Foreskin keratinocyte (primary cell): ENCODE data around the genes MXD1, TIA1, ADD2 and NAGK.

- RAMPAGE, total RNA, result no peak
Observed at GRCh38 chr2:69914999-69915606, at the start of gene MXD1. MXD1 (plus strand) TSS chr2:69915109.

DNA sequence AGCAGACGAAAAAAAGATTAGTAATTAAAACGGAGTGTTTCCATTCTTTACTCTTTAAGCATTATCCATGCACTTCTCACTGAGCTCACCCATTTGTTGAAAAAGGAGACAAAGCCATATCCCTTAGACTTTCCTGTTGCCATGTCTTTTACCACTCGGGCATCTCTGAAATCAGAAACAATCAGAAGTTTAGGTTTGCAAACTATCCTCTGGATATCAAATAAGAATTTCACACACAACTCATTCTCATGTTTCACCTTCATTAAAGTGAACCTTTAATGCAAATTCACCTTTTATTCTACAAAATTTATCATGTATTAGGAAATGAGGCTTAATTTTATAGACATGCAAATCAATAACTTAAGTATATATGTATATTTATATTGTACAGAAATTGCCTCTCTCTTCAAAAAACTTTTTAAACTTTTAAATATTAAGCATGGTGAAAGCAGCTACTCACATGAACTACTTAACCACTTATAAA is 23.9 kb downstream of the TIA1 start:
- RAMPAGE, total RNA, result no peak

GRCh38 chr2:70247727-70248931 is at the start of gene TIA1:
TIA1 (minus strand) TSS chr2:70248628.
- RAMPAGE, total RNA, result no peak

GRCh38 chr2:70449735-70450555 is 103.7 kb downstream of the TGFA start:
- RAMPAGE, total RNA, result no peak

GRCh38 chr2:70481347-70482060 is 72.1 kb downstream of the TGFA start:
- RAMPAGE, total RNA, result no peak

DNA sequence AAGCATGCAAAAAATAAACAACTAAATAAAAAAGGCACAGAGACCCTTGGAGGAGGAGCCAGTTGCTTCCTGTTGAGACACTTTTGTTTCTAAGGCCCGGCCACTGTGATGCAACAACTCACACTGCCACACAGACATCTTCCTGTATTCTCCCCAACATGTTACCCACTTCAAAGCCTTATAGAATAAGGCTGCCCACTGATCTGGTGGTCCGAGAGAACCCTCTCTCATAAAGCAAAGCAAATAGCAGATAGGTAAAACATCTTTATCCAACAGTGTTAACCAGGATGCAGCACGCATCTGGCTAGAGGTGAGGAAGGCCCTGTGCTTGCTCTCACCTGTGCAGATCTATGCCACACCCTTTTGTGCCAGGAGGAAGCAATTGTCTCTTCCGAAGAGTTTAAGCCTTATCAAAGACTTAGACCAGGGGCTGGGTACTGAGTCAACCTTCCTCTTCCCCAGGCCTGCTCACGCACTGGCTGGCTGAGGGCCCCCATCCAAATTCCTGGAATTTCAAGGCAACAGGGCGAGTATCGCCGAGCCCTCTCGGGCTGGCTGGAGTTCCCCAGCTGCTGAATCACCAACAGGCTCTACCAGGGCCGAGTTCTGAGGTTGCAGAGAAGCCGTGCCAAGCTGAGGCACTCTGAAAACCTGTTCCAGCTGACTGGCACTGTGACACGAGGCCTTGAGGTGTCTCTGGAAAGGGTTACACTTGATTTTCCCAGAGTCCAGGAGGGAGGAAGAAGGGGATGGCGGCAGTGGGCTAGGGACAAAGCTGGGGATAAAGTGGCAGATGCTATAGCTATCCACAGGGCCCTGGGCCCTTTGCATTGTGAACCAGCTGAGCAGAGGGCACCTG is 29.4 kb downstream of the TGFA start:
- RAMPAGE, total RNA, result no peak

DNA sequence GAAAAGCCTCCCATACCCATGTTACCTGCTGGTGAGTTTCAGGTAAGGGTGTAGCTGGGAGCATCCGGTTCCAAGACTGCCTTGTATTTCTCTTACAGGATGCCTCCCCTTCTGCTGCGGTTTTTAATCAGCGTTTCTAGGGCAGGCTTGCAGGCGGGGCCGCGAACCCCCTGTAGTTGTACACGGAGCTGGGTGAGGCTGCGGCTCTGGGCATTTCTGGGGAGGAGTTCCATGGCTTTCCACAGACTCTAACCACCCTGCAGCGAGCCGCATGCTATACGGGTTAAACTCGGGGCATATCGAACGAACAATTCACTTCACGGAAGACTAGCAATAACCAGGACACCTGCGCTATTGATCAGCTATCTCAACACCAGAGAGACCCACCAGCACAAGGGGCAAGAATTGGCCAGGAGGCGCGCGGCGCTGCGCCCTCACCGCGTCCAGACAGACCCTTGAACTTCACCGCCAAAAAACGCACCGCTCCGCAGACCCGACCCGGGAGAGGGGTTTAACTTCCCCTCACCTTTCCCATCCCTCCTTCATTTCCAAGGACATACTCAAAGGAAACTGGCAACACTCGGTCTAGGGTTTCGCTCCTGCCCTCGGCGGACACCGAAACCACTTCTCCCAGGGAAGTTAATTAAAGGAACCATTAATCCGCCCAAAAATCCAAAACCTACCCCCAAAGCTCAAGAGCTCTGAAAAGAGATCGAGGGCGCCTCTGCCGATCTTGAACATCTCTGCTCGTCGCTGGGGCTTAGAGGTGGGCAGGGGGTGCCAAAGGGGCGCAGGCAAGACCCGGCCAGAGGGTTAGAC is 916 bp downstream of the TGFA start:
- RAMPAGE, total RNA, result no peak

GRCh38 chr2:70767330-70768350 is at the start of gene ADD2:
ADD2 (minus strand) TSS chr2:70768200.
- RAMPAGE, total RNA, result no peak

DNA sequence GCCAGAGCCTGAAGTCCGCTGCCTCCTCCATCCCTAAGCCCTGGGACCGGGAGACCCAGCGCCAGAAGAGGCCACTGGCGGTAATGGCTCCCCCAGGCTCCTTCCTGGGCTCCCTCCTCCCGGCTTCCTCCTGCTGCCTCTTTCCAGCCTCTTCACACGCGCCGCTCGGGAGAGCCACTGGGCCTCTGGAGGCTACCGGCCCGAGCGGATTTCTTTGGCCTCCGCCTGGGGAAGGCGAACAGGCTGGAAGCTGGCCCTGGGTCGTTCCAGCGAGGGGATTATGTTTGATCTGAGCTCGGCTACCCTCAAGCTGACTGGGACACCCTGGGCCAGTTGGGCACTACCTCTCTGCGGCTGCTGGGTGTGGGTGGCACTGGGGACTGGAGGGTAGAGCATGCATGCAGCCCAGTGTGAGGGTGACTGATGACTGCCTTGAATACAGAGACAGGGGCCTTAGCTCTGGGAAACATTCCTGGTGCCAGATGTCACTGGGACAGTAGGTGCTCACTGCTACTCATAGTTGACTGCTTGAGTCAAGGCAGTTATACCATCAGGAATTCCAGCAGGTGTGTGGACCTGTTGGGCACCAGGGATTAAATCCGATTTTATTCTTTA is 1.5 kb downstream of the VAX2 start:
- RAMPAGE, total RNA, result no peak

DNA sequence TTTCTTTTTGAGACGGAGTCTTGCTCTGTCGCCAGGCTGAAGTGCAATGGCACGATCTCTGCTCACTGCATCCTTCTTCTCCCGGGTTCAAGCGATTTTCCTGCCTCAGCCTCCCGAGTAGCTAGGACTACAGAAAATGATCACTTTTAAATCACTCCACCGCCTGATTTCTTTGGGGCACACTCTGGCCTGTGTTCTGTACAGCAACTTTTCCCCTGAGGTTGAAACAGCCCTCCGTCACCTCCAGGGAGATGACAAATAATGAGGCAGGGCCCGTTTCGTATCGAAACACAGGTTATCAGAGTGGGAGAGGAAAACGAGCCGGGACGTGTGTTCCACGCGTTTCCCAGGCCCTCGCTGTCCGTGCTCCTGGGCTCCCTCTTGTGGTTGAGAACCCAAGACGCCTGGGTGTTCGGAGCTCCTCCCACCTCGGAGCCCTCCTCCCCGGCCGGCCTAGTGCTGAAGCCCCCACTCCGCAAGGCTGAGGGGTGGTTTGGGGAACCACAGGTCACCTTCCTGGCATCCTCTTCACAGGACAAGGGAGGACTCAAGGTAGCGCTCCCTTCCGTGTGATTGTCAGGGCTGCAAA is 12.6 kb downstream of the ATP6V1B1 start:
- RAMPAGE, total RNA, result no peak

DNA sequence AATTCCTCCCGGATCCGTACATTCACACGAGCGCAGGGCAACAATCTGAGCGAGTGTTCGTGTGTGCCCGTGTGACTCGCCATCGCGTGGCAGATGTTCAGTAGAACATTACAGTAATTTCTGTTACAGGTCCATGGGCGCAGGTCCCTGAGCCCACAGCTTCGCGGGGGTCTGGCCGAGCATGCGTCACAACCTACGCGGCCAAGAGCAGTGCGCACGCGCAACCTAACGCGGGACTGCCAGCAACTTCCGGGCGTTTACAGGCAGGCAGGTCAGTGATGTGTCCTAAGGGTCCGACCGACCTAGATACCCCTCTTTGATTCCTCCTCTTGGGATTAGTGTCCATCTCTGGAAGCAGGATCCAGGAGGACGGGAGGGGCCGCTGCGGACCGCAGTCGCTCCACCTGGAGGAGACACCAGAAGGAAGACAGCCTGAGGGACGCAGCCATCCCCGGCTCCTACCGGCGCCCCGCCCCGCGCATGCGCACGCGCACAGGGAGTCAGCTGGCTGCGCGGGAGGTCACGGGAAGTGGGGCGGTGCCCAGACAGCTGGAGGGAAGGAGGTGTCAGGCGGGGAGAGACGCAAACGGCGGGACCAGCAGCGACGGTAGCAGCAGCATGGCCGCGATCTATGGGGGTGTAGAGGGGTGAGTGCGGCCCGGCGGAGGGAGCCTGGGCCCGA is at the start of gene NAGK:
Gene NAGK, plus strand, starts transcription at position 583 of the 682 bp plus-strand sequence.
- RAMPAGE, total RNA, result start-site peak on the plus strand centred at position 559 of the sequence, 68 bp wide, 207 and 315 reads in 2 replicates

- RAMPAGE, total RNA, result no peak
Observed at GRCh38 chr2:71138357-71138794, 7.9 kb downstream of the MPHOSPH10 start.

DNA sequence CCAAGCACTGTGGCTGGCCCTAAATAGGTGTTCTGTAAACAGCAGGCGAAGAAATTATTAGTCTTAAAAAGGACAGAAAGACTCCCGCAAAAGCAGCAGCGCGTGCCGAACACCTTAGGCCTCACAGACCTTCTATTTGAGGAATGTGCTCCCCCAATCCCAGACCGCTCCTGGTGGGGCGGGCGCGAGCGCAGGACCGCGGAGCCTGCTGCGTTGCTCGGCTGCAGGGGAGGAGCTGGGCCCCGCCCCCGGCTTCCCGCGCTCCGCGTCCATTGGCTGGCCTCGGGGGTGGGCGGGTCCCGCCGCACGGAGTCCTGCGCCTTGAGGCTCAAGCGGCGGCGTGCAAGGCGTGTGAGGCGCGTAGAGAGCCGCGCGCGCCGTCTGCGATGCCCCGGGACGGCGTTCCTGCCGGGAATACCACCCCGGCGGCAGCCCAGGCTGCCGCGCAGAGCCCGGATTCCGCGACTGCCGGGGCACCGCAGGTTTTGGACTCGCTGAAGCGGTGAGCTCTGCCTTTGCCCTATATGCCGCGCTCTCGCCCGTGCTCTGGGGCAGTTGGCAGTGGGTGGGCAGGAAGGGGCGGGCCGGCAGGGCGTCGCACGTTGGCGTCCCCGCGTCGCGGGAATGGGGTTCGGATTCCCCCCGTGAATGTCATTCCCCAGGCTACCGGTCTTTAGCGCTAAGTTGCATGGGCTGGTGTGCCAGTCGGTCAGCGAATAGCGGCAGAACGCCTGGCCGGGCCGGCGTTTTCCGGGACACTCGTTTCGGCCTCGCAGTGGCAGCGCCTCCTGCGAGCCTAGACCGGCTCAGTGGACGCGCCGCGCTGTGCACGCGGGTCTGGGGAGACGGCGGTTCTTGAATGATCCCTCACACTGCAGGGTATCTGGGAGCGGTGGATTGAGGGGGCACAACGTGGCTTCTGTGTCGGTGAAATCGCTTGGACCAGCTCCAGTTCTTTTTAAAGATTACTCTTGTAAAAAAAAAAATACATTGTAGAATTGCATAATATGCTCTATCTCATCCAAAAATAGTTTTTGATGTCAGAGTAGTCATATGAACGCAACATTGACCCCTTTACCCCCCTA is 49.7 kb upstream of the PAIP2B start:
- RAMPAGE, total RNA, result no peak

DNA sequence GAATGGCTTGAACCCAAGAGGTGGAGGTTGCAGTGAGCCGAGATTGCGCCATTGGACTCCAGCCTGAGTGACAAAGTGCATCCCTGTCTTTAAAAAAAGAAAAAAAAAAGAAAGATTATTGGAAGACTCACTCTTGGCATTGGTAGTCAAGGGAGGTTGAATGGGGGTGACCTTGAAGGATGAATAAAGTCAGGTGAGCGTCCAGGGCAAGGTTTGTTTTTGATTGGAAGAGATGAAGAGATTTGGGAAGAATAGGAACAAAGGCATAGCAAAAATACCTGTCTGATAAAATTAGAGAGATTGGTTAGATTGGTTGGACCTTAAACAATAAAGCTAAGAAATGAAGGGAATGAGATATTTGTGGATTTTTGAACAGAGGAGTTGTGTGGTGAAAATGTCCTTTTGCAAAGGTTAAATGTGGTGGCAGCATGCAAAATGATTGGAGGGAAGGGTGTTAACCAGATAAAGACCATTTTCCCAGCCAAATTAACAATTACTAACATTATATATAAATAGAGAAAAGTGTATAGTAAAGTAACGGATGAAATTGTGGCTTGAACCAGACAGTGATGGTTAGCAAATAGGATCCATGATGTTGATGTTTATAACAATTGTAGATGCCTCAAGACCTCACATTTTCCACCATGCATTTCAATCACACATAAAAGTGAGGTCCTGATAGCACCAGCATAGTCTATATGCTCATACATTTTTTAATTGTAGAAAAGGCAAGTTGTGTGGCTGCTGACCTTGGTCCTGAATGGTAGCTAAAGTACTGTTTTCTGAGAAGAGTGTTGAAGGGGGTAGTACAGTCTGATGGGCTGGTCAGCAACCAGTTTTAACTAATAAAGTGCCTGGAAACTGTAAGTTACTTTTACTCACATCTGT is 15.6 kb downstream of the ZNF638 start:
- RAMPAGE, total RNA, result no peak

DNA sequence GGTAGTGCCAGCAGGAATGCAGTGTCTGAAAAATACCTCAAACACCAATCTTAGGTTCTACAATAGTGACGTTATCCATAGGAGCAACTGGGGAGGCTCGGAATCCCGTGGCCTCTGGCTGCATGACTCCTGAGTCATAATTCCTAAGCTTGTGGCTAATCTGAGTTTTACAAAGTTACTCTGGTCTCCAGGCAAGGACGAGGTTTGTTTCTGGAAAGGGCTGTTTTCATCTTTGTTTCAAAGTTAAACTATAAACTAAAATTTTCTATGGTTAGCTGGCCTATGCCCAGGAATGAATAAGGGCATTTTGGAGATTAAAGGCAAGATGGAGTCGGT is 31.9 kb downstream of the DYSF start:
- RAMPAGE, total RNA, result no peak

DNA sequence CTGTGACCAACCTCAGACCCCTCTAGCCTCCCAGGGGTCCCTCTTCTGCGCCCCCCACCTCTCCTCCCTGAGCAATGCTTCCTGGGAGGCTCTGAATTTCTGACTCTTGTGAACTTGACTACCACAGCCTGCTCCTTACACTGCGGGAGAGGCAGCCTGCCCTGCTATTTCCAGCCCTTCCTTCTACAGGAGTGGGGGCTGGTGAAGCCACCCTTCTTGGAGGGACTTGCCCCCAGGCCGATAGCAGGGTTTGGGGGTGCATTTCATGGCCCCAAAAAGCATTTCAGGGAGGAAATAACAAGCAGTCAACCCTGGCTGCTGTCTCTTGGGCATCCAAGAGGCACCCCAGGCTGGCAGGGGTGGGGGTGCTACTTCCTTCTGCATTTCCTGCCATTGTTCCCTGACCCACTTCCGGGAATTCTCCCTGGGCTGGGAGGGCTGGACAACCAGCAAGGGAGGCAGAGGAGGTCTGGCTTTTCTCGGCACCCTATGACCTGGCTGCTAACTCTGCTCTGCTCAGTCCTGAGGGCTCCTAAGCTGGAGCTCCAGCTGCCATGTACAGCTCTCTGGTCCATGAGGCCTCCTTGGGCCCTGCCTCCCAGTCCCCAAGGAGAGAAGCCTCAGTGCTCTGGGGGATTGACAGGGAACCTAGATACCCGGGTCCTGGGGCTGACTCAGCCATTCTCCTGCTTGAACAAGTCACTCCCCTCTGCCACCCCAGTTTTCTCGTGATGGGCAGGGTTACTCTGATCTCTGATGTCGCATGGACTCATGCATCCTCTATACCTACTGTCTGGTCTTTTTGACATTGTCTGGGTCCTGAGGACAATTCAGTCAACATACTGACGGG is 33.9 kb downstream of the DYSF start:
- RAMPAGE, total RNA, result no peak

- RAMPAGE, total RNA, result no peak
Observed at GRCh38 chr2:71605178-71605596, 138.7 kb downstream of the DYSF start.

DNA sequence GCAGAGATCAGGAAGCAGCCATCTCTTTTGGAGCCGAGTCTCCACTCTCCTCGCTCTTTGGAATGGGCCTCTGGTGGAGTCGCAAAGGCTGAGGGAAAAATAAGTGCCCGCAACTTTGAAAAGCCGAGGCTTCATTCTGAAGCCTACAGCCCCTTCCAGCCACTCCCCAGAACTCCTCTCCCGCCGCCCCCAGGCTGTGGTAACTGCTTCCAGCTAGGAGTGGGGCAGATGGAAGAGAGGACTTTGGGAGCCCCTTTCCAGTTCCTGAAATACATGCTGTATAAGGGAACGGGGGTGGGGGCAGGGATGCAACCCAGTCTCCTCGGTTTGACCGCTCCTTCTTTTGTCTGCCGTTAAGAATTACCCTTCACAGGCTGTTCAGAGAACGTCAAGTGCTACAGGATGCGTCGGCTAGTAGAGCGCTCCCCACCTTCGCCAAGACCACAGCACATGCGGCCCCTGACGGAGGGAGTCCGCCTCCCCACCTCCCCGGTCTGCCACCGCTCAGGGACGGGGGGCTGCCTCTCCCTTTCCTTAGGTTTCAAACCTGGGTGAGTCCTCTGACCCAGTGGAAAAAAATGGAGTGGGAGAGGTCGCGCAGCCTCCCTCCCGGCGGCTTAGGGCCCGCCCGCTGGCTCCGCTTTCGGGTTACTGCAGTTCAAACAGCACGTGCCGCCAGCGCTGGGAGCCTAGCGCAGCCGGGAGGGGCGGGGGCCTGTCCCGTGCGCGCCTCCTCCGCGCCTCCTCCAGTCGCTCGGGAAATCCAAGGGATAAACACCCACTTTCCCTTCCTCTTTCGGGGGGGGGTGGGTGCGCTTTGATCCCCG is 4.9 kb downstream of the CYP26B1 start:
- RAMPAGE, total RNA, result no peak

DNA sequence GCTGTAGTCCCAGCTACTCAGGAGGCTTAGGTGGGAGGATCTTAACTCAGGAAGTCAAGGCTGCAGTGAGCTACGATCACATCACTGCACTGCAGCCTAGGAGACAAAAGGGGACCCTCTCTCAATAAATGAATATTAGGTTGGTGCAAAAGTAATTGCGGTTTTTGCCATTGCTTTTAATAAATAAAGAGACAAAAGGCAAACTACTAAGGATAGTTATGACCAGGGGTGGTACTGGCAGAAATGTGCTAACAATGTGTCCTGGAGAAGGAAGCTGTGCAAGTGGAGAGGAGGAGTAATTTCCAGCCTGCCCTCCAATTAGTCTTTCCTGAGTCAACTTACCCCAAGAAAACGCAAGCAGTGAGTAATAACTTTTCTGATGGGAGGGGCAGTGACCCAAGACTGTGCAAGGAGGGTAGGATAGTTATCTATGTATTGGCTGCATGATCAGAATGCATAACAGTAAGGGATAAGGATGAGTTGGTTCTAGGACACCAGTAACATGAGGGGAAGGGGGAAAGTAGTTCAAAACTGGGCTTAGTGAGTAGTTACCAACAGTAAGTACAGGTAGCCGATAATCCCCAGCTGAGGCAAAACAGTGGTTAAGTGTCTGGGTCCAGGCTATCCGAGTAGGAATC is 1.5 kb downstream of the EXOC6B start:
- RAMPAGE, total RNA, result no peak

GRCh38 chr2:72915813-72916484 is 1.4 kb upstream of the EMX1 start:
- RAMPAGE, total RNA, result no peak